Left cardiac atrium (tissue), 1 donor: ENCODE measurements around the gene UBXN10.

GRCh38 chr1:19272994-19273179 is 15.7 kb downstream of the AKR7A3 start:
- PRO-cap, result no peak

- PRO-cap, result no peak
Measured at GRCh38 chr1:19287809-19288269, 731 bp downstream of the AKR7A3 start.

GRCh38 chr1:19352503-19353322 is 40.6 kb downstream of the SLC66A1 start:
- PRO-cap, result no peak

DNA sequence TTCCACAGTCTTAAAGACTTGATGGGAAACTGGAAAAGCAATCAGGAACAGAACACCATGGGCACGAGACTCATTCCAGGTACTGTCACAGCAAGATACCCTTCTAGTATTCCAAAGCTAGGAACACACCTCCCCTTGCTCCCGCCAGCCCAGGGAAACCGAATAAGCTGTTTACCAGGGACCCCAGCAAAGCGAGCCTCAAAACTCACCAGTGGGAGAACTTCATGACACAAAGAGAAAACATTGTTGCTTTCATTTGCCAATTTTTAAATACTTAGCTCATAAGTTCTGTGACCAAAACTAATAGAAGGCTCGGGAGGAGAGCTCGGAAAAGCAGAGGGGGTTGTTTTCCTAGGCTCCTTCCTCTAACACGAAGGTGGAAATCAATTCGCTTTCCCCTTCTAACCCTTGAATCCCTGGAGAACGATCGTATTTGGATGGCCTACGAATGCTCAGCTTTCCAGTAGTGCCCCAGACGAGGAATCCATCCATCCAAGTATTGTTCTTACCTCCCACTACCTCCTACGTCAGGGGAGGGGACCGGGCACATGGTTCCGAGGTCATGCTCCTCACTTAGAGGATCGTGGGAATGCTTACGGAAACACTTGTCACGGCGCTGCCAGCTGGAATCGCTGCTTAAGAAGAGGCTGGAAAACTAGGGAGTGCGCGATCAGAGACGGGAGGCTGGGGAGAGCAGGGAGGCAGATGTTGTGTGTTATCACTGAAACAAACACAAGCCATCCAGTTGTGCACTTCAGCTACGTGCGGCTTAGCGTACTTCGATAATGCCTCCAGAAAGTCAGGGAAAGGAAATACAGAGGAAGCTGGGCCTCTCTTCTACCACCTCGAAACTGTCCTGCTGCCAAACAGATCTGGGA is 47.5 kb downstream of the CAPZB start:
- PRO-cap, result no peak

DNA sequence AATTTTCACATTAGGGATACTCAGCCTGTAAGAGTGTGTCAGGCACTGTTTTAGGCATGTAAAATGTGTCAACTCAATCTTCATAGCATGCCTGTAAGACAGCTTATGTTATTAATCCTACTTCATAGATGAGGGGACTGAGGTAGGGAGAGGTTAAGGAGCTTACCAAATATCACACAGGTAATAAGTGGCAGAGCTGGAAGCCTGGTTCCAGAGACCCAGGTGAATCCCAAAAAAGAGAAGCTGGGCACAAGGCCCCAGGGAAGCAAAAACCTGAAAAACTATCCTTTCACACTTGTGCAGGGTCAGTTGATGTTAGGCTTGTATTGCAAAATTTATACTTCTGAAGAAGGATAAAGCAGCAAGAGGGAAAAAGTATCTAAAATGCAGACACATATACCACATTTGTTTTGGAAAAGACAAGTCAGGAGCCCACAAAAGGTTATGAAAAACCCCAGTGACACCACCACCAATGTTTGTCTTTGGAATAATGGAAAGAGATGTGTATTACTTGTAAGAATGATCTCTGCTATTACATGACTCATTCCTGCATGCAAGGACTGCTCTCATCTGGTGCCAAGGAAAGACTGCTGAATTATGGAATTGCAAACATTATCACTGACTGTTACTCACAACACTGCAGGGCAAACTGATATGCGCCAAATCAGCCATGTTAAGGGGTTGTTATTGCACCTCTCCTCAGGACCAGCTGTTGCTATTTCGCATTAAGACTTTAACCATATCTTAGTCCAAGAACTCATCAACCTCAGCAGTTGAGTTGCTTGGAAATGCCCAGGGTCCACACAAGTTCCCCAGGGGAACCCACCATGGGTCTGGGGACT is 34.7 kb downstream of the CAPZB start:
- PRO-cap, result no peak

GRCh38 chr1:19533609-19534032 is 48.3 kb upstream of the CAPZB start:
- PRO-cap, result no peak

- PRO-cap, result no peak
Measured at GRCh38 chr1:19599767-19600794, 3.3 kb downstream of the MICOS10 start.

DNA sequence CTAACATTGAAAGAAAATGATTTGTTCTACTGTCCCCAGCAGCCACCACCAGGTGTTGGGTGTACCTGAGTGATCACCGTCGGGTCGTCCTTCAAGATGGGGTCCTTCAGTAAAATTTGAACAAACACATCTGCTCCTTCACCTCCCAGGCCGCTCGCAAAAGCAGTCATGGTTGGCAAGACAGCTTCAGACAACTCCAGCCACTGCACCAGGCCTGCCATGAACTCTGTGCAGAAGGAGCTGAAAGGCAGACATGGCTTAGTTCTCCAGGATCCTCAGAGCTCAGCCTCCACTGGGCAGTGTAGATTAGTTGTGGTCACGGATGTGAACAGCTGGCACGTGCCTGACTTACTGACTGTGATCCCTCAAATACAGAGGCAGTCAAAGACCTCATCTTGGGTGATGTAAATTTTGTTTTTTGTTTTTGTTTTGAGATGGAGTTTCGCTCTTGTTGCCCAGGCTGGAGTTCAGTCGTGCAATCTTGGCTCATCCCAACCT is 28.4 kb downstream of the TMCO4 start:
- PRO-cap, result no peak

GRCh38 chr1:19798747-19799253 is 916 bp downstream of the TMCO4 start:
- PRO-cap, result no peak

GRCh38 chr1:19804595-19805328 is 5.0 kb upstream of the TMCO4 start:
- PRO-cap, result no peak

GRCh38 chr1:19846199-19847058 is 31.3 kb upstream of the RNF186 start:
- PRO-cap, result no peak

DNA sequence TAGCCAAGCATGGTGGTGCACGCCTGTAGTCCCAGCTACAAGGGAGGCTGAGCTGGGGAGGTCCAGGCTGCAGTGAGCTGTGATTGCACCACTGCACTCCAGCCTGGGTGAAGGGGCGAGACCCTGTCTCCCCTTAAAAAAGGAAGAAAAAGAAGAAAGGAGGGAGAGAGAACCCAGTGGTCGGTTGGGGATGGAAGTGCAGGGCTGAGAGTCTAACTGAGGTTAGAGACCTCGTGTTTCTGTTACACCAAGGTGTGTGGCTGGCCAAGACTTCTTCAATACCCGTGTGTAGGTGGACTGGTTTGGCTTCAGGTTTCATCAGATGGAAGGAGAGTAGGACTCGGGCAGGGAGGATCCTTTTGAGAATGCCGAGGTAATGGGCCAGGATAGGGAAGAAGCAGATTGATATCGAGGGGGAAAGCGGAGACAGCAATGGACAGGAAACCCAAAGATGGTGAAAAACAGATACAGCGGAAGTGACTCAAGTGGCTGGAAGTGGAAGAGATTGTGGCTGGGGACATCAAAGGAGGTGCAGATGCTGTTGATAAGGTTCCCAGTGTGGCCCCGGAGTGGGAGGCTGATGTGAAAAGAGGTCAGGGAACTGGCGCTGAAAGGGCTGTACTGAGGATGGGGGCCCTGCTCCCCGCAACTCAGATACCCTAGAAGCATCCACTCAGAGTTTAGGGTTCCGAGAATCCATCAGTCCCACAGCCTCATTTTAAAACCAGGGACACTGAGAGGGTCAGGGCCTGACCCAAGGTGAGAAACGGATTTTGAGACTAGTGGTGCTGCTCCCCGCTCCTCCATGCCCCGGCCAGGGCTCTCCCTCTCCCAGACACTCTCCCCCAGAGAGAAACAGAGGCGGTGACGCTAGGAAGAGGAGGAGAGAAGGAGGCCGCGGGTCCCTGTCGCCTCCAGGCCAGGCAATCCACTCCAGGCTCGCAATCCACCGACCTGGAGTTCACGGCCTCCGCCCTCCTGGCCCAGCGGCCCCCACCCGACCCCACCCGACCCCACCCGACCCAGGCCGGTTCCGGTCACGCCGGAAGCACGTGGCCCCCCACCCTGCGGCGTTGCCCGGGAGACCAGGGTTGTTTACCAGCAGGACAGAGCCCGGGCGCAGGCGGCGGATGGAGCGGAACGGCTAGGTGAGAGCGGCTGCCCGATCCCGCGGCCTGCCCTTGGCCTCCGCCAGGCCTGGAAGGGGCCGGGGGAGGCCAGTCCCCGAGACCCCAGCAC is at the start of gene UBXN10:
Gene UBXN10 (plus strand): TSS at position 1,091 of the 1,239 bp plus-strand sequence.
- PRO-cap, result bidirectional peak, plus-strand start at position 1,109 of the sequence, minus-strand start at position 824 of the sequence

DNA sequence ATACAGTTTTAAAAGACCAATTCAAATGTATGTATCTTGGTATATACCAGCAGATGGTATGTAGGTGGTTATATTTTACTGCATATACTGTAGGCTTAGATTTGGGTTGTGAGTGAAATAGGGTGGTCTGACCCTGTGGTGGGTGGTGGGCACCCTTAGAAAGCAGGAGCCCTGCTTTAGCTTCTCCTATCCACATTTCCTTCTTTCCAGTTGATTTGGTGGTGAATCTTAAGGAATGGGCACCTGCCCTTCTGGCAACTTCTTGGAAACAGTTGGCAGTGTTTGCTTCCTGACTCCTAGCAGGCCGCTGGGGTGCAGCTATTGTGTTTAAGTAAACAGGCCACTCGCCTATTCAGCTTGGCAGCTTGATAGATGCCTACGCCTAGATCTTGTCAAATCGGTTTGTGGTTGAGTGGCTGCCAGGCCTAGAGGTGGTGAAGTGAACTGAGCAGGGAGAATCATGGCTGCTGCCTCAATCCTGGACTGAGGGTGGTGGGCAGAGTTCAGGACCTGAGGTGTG is 678 bp upstream of the PLA2G2C start:
- PRO-cap, result bidirectional peak, plus-strand start at position 422 of the sequence, minus-strand start at position 325 of the sequence

DNA sequence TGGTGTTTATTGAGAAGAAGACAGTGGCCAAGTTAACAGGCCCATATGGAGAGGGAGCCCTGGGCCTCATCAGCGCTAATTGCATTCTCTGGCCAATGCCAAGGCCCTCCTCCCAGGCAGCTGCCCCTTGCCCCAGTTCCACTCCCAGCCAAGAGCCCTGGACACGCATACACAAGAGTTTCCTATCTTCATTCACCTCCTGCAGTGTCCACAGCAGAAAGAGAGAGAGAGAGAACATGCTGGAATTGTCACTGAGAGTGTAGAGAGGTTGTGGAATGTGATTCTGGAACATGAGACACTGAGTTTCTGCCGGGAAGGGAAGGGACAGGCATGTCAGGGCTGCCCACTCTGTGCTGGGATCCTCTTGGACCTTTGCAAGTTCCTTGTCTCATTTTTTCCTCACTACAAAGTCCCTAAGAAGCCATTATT is 25.4 kb upstream of the VWA5B1 start:
- PRO-cap, result unidirectional peak, plus-strand start at position 301 of the sequence

- PRO-cap, result no peak
Measured at GRCh38 chr1:20358425-20359161, 67.9 kb downstream of the VWA5B1 start.

DNA sequence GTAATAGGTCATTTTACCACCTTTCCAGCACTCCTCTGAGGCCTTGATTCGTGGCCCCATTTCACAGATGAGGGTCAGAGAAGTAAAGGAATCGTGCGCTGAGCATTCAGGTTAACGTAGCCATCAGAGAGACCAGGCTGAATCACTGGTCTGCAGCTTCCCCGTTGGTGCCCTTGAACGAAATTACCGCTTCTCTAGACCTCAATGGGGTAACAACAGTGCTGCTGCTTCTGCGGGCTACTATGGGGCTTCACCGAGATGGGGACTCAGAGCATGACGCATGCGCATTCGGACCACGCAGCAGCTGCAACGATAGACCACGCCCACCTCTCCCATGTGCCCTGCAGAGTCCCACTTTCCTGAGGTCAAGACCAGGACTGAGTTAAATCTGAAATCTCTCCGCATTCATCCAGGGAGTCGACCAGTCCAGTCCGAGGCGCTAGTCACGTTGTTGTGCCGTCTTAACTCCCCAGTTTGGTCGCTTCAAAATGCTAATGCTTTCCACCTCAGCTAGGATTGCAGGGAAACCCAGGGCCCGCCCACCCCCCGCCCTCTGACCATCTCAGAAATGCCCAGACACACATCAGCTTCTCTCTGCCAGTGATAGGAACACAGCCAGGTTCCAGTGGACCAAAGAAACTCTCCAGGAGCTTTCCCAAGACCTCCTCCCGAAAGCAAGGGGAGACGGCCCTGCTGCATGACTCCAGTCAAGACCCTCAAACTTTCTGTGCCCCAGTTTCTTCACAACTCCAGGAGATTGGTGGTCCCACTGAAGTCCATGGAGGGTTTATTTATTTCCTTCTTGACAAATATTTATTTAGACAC is 12.8 kb downstream of the CAMK2N1 start:
- PRO-cap, result no peak

DNA sequence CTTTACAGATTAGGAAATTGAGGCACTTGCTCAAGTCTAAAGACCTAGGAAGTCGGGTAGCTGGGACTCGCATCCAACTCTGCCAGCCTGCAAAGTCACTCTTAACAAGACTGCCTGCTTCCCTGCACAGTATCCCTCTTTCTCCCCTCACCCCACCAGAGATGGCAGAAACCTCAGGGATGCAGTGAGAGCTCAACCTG is 4.1 kb downstream of the CAMK2N1 start:
- PRO-cap, result no peak

DNA sequence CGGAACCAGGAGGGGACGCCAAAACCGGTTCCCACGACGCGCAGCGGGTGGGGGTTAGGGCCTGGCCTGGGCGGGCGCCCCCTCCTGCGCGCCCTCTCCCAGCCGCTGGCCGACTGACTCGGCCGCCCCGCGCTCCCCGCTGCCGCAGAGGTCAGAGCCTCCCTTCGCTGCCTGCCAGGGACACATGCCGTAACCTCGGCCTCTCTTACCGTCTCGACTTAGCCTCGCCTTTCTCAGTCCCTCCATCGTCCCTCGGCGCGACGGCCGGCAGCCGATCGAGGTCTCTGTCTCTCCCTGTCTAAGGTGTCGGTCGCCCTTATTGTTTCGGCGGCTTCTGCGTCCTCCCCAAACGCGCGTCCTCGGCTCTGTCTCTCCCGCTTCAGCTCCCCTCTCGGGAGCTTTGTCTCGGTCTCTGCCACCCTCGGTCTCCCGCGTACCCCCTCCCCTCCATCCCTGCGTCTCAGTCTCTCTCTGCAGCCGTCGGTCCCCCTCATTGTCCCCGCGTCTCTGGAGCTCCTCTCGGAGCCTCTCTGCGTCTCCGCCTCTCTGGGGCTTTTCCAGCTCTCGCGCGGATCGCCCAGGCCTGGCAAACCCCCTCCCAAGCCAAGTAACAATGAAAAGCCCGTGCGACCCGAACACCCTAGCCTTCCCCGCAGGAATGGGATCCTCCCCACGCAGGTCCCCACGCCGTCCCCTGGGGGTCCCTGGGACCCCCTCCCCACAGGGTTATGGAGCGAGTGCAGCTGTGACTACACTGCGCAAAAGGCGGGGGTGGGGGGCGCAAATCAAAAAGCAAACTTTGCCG is 1.6 kb downstream of the CAMK2N1 start:
- PRO-cap, result unidirectional peak, plus-strand start at position 236 of the sequence

- PRO-cap, result no peak
Measured at GRCh38 chr1:20779593-20780086, 7.5 kb downstream of the HP1BP3 start.

DNA sequence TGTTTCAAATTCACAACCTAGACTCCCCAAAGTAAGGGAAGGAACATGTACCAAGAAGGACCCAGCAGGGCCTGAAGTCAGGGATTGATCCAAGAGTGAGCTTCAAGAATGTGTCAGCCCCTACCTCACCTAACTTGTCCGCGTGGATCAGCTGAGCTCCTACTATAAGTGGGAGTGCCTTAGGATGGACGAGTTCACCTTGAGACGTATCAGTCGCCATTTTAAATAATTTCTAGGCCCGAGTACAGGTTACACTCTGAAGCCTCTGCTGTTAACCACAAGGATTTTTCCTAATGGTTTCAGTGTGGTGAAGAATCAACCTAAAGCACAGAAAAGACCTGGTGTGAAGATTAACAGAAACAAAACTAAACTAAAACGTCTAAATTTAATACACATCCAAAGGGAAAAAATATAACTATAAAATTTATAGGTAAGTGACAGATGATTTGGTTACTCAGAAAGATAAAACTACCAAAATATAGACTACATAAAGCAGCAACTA is 6.8 kb downstream of the HP1BP3 start:
- PRO-cap, result no peak